Mammary microvascular endothelial cell (primary cell): Measurements from ENCODE around the genes GLRA3 and ADAM29.

DNA sequence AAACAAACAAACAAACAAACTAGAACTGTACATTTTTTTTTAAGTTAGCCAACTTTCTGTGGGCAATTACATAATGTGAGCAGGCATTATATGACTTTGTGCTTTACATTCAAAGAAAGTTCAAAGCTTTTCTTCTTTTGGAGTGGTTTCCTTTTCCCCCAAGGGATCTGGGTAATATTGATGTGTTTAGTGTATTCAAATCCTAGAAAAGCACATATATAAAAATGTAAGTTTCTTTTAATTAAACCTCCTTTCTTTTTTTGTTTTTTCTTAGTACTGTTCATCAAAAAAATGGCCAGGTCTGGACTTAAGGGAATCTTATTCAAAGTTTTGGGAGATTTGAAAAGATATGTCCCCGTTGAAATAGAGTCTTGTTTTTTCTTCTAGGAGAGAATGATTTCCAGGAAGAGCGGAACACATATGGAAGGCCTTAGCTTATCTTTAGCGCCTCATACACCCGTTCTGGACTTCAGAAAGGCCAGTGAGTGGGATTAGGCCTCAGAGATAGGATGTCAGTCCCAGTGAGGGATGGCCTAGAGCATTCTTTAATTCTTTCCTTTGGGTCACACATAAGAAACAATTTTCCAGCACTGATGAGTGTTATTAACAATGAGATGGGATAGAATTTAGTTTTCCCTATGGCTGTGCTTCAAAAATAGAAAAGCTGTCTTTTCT, 54.4 kb upstream of the HAND2 start:
- RAMPAGE, long total RNA, result no peak

GRCh38 chr4:173680320-173680656, 150.3 kb upstream of the HAND2 start:
- RAMPAGE, long total RNA, result no peak

DNA sequence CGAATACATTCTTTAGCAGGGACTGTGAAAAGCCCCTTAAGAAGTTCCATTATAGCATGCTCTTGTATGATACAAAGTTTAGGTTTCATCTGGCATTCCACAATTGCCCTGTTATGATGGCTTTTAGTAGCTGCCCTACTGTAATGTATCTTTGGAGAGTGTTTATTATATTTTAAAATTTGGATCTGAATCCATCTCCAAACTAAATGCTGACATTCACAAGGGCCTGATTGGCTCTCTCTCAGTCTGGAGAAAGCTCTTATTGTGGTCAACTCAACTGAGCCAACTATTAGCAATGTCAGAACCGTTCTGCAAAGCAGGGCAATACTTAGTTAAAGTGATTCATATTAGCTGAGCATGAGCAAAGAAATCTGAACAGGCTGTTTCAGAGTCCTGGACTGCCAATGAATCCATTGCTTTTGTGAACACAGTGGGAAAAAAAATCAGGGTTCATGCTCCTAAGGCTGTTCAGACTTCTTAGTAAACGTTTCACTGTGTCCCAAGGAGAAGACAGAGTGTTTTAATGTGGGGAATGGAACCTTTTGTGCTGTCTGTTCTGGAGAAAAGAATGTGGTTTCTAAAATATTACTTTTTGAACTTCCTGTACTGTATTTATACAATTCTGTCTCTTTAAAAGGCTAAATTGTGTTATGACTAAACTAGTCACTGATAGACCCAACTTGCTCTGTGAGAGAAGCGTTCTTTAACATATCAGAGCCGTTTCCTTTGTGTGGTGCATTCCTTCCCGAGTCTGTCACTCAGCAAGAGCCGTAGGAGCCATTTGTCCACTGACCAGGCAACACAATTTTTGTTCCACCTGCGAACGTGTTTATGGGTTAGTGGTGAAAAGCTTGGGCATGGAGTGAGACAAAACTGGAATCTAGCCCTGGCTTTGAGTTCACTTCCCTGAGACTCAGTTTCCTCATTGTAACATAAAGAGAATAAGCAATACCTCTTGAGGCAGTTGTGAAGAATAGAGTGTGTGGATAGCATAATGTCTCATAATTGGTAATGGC, 366.1 kb downstream of the FBXO8 start:
- RAMPAGE, long total RNA, result no peak

DNA sequence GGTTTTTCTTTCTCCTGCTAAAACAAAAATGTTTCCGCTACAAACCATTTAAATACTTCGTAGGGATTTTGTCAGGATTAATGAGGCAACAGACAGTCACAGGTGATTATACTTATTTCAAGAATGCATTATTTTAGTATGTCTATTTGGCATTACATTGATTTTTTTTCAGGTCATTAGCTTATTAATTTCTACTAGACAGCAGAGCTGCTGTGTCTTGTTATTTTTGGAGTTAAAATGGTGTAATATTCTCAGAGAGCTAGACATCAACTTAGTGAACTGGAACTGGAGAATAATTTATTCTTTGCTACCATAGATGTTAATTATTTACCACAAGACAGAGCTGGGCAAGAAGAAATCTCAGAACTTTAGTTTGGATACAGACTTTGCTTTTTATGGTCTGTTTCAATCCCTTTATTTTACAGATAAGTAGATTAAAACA, 10.1 kb upstream of the HPGD start:
- RAMPAGE, long total RNA, result no peak

DNA sequence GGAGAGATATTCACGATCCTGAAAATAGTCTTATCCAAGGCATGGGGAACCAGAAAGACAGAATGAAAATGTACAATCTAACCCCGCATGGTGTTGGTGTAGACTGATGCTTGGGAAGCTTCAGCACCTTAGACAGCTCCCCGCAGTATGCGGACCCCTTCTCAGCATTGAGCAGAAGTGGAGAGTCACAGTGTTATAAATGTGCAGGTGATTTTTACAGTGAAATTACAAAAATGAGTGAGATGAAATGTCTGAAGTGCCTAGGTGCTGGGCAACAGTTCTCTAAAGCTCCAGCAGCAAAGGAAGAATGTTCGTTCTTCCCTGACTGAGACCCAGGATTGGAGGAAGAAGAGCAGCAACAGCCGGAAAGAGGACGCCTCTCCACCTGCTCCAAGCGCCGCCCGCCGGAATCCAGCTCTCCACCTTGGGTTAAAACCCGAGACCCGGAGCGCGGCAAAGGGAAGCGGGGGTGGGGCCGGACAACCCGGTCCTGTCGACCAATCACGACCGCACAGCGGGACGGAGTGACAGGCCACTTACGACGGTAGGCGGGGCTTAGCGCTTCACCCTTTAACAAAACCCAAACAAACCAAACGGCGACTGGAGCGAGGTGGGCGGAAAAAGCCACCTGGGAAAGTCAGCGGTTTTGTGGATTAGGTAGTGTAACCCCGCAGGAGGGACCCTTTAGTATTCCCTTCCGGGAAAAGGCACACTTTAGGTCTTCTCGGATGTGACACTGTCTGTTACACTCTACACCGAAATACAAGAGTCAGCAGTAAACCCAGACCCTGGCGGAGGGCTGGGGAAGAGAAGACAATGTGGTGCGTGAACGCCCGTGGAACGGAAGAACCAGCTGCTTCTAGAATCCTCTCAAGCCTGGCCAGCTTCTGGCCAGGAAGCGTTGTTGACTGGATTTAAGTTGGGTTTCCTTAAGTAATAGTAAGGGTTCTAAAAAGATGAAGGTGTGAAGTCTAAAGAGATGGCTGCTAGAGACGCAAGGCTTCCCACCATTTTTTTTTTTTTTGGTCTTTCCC, at the start of gene GLRA3:
TSS of gene GLRA3 (minus strand) at position 431 of the 1,034 bp plus-strand sequence.
- RAMPAGE, long total RNA, result no peak

- RAMPAGE, long total RNA, result no peak
These were observed at the start of gene ADAM29 for GRCh38 chr4:174918141-174918712. Gene ADAM29, plus strand, starts transcription at chr4:174918358.

- RAMPAGE, long total RNA, result no peak
These were observed 35.7 kb downstream of the GPM6A start for GRCh38 chr4:175776238-175776796.

DNA sequence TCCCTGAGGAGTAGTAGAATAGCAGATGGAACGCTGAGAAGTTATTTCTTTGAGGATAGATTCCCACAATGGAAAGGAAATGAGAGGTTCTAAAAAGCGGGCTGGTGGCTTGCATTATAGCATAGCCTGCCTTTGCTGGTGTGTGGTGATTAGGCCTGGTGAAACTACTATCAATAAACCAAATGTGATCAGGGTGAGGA, 23.4 kb upstream of the SPCS3 start:
- RAMPAGE, long total RNA, result no peak

- RAMPAGE, long total RNA, result no peak
These were observed 7.2 kb downstream of the SPCS3 start for GRCh38 chr4:176327081-176327295.

GRCh38 chr4:176380582-176381295, 61.0 kb downstream of the SPCS3 start:
- RAMPAGE, long total RNA, result no peak

GRCh38 chr4:177445533-177445860, 3.3 kb upstream of the AGA start:
- RAMPAGE, long total RNA, result no peak

DNA sequence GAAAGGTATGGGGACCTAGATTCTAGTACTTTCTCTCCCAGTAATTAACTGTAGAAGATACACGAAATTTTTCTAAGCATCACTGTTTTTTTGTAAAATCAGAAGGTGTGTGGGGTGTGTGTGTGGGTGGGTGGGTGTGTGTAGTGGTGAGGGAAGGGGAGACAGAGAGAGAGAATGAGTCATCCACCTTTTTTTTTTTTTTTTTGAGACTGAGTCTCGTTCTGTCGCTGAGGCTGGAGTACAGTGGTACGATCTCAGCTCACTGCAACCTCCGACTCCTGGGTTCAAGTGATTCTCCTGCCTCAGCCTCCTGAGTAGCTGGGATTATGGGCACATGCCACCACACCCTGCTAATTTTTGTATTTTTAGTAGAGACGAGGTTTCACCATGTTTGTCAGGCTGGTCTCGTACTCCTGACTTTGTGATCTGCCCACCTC, 1089.9 kb upstream of the AGA start:
- RAMPAGE, long total RNA, result no peak

DNA sequence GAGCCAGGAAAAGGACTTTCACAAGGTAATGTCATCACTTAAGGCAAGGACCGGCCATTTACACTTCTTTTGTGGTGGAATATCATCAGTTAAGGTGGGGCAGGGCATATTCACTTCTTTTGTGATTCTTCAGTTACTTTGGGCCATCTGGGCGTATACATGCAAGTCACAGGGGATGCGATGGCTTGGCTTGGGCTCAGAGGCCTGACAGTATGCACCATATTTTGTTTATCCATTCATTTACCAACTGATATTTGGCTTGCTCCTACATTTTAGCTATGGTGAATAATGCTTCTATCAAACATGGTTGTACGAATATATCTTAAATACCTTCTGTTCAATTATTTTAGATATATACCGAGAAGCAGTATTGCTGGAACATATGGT, 1728.1 kb upstream of the AGA start:
- RAMPAGE, long total RNA, result no peak

GRCh38 chr4:180057482-180057823, 2185.7 kb upstream of the TENM3 start:
- RAMPAGE, long total RNA, result no peak

DNA sequence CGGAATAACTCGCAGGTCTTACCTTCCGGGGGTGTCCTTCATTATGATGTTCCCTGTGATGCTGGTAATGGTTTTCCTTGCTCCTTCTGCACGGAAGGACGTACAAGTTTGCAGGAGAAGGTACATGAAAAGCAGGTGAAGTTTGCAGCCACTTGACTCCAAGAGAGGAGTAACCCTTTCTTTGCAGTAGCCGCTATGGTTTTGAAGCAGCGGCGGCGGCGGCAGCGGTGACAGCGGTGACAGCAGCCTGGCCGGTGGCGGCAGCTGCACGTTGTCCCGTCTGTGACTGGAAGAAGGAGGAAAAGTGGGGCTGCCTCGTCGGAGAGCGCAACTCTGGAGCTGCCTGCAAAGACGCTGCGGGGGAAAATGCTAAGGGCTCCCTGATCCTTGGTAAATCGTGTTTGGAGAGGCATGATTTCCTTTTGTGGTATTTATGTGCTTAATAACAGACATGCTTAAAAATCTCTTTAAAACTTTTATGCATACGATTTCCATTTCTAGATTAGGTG, 2183.6 kb upstream of the TENM3 start:
- RAMPAGE, long total RNA, result no peak

DNA sequence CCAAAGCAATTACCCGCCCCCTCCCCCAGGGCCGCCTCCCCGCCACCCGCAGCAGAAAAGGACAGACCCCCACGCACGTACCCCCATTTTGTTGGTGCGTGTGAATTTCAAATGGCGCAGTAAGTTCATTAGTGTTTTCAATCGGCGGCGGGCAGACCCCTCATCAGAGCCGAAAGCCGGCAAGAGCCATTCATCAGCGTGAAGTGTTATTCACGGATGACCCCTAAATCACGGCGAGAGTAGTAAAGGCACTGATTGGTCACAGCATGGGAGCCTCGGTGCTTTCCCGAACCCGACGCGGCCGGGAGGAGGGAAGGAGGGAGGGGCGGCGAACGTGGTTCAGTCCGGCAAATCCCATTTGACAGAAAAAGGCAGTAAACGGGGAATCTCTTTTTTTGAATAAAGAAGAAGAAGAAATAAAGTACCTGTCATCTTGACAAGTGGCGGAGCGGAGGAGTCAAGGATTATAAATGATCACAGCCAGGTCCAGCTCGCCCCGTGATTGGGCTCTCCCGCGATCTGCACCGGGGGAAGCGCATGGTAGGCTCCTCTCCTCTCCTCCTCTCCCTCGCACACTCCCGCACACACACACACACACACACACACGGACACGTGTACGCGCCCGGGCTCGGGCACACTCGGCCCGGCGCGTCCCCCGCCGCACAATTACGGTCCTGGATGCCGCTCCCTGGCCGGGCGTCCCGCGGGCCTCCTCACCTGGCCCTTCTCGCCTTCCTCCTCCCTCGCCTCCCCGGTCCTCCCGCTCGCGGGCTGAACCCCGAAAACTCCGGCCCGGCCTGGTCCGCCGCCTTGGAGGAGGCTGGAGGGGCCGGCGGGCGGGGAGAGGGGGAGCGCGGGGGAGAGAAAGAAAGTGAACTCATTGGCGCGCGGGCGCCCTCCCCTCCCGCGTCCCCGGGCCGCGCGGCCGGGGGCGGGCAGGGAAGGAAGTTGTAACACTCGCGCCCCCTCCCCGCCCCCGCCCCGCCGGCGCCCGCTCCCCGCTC, 99.3 kb upstream of the TENM3 start:
- RAMPAGE, long total RNA, result no peak

DNA sequence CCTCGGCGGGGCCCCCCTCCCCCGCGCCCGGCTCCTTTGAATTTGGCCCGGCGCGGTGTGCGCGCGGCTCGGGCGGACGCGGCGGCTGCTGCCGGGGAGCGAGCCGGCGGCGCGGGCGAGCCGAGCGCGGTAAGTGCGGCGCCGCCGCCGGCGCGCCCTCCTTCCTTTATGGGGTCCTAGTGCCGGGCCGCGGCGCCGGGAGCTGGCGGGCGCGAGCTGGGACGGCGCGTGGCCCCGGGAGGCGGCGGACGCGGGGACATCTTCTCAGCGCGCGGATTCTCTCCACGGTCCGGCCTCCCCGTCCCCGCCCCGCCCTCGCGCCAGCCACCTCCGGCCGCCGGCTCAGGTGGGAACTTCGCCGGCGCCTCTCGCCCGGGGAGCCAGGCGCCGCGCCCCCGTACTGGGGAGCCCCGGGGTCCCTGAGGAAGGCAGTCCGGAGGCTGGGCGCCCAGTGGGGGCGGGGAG, 98.5 kb upstream of the TENM3 start:
- RAMPAGE, long total RNA, result no peak

DNA sequence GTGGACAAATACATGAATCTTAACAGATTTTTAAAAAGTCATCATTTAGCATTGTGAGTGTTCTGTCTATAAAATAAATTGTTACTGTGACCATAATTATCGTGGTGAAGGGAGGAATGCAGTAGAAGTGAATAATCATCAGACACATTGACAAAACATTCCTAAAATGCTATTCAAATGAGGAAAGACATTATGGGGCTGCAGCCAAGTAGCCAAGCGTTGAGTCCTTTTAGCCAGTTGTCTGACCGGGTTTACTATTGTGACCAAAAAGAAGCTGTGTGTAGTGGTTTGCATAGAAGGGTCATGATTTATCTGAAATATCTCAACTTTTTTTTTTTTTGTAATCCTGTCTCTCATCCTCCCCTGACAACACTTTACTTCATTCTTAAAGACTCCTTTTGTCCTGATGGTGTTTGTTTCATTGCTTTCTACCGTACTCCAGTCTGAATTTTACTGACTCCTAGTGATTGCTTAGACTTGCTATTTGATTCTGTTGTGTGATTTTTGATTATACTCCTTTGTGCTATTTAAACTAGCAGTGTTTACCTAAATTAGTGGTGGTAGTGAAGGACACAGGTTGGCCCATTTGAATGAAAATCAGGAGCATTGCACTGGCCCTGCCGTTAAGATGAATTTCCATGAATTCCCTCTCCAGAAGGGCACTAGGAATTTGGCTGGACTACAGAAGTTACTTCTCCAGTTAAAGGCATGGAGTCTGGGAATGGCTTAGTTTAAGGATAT, 19.7 kb downstream of the WWC2 start:
- RAMPAGE, long total RNA, result no peak

DNA sequence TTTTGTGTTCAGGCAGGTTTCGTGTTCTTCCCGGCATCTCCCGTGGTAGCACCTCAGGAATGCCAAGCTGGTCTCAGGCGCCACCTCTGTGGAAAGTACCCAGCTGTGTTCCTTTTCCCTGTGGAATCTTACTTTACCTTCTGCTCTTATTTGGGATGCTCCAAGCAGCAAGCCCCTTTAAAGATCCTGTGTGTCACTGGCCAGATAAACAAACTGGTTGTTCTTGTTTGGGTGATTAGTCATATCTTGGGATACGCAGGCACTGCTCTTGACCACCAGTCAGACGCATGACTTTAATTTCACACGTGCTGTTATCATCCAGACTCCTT, 79.0 kb downstream of the CLDN22 start:
- RAMPAGE, long total RNA, result no peak

DNA sequence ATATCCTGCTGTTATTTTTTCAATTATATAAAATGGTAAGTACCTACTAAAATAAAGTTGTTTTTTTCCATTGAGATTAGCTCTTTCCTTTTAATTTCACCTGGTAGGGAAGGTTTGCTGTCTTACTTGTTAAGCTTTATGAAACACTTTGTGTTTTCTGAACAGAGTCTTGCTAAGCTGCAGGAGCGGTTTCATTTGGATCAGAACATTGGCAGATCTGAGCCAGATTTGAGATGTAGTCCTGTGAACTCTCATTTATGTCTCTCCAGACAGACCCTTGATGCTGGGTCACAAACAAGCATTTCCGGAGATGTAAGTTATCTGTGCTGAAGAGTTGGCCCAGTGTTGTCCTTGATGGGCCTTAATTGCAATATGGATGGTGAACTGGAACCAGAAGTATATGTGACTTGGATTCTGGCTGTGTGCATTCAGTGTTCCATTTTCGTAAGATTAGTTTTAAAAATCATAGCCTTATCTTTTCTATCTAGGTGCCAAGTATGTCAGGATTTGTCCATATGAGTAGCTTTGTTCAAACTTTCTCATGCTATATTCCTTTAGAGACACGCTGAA, 71.4 kb downstream of the CLDN22 start:
- RAMPAGE, long total RNA, result no peak